Non-pigmented ciliary epithelial cell (primary cell): Measurements from ENCODE around the genes RPS21 and SLC17A9.

- RRBS: no CpG with 5 or more reads among the region's 11 CpGs
These were observed 20.2 kb downstream of the OSBPL2 start for GRCh38 chr20:62258457-62258970.

- RRBS: 95% methylated on average over 5 of the region's 30 CpGs
These were observed 29.5 kb downstream of the LAMA5 start for GRCh38 chr20:62337512-62338183.

GRCh38 chr20:62362258-62362760 lies 4.8 kb downstream of the LAMA5 start:
- RRBS: no CpG with 5 or more reads among the region's 26 CpGs

DNA sequence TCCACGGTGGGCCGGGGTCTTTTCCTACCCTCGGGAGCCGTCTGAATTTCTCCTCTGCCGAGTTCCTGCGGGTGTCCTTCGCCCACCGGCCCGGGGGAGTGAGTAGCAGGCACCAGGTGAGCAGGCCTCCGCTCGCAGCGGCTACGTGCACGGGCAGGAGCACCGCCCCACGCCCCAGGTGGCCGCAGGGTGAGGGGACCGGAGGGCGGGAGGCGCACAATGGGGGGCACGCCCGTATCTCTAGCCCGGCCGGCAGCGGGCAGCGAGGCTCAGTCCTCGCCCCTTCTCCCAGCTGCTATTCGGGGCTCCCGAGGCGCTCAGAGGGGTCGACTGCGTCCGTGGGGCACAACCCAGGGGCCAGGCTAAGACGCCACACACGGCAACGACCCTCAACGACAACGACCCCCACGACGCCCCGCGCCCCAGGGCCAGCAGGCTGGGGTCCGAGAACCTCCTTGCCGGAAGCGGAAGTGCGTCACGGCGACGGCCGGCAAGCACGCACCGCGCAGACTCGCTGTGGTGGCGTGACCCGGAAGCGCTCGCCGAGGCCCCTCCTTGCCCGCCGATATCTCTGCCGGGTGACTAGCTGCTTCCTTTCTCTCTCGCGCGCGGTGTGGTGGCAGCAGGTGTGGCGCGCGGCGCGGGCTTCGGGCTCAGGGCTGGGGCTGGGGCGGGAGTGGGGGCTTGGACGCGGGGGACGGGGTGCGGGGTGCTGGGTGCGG lies at the start of gene RPS21:
Gene RPS21 (plus strand): TSS at position 593 of the 722 bp plus-strand sequence.
- RRBS: 1% methylated on average over 29 of the region's 78 CpGs

DNA sequence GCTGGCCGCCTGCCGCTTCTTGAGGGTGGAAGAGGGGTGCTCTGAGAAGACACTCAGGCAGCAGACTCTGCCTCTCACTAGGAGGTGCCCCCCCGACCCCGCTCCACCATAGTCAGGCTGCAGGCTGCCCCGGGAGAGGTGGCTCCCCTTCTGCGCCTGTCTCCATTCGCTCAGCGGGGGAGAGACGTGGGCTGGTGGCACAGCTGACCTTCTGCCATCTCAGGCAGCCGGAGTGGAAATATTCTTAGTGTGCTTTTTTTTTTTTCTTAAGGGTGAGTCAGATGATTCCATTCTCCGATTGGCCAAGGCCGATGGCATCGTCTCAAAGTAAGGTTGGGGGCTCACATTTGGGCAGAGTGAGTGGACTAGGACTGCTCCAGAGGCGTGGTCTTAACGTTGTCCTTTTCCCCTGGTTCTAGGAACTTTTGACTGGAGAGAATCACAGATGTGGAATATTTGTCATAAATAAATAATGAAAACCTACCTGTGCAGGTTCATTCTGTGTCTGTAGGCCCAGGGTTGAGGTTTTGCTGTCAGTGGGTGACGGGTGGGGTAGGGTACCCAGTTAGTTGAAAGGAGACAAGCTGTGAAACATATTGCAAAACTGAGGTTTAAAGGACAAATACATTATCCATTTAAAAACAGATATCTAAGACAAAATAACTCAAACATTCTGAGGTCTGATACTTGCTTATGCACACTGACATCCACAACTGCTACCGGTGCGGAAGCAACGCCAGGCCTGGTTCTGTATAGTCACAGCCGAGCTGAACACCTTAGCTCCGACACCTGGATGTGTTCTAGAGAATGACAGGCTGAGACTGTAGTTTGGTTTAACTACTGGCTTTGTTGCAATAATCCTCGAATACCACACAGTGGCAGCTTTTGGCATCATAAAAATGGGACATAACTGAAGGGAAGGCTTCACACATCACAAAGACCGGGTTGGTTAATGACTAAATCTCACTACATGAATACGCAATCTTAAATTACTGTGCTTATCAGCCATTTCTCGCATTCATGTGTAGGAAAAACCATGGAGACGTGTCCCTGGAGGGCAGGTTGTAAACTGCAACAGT lies 1.5 kb downstream of the RPS21 start:
- RRBS: 39% methylated on average over 3 of the region's 26 CpGs

- RRBS: no CpG with 5 or more reads among the region's 9 CpGs
These were observed 3.2 kb downstream of the GATA5 start for GRCh38 chr20:62472558-62473105.

DNA sequence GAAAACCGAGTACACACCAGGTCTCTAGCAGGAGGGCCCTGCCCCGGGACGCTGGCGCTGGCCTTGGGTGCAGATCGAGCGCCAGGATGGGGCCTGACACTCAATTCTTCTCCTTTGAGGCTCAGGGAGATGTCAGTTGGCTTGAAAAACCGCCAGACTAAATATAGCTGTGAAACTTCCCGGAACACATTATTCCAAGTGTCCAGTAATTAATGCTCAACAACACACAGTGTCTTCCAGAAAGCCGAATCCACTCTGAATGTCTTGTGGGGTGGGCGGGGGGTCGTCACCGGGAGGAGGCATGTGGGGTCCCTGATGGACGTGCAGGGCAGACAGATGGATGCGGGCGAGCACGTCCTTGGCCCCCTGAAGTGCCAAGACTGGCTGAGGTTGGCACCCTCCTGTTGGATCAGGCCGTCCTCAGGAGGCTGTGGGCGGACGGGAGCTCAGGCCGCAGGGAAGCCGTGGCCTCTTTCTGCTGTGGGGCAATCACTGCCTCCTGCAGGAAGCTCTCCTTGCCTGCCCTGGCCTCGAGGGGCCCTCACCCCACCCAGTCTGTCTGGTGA lies 19.3 kb upstream of the GATA5 start:
- RRBS: 85% methylated on average over 4 of the region's 22 CpGs

- RRBS: no CpG with 5 or more reads among the region's 2 CpGs
These were observed 37.9 kb upstream of the GATA5 start for GRCh38 chr20:62513768-62513967.

DNA sequence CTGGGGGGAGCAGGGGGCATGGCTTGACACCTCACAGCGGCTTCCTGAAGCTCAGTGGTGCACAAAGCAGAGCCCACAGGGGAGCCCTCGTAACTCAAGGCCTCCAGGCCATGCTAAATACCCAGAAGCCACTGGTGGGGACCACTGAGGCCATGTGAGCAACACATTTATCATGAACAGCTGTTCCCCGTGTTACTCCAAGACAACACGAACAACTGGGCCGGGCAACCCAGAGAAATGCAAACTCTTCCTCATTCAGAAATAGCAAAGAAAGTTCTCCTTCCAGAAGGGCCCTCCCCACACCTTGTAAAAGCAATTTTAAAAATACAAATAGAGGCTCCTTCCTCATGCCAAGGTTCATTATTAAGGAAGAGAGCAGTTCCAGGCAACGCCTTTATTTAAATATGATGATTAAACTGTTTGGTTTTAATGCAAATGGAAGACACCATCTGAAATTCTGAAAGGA lies 36.3 kb upstream of the SLCO4A1 start:
- RRBS: no CpG with 5 or more reads among the region's 6 CpGs

DNA sequence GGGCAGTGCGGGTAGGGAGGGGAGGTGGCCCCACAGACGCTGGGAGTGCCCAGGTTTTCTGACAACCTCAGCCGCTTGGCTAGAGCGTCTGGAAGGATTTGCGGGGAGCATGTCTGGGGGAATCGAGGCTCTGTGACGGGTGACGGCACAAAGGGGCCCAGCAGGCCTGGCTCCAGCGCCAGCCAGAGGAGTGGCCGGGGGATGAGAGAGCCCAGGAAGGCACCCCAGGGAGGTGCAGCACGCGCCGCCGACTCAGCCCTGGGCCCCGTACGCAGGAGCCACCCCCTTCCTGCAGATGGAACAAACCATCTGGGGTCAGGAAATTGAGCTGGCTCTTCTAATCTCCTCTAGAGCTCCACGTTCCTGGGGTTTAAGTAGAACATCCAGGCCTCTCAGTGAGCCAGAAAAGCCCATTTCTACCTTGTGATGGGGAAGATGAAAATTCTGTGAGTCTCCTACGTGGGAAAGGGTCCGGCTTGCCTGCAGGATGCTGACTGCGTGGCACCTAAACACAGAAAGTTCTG lies 5.8 kb upstream of the SLCO4A1 start:
- RRBS: no CpG with 5 or more reads among the region's 20 CpGs

DNA sequence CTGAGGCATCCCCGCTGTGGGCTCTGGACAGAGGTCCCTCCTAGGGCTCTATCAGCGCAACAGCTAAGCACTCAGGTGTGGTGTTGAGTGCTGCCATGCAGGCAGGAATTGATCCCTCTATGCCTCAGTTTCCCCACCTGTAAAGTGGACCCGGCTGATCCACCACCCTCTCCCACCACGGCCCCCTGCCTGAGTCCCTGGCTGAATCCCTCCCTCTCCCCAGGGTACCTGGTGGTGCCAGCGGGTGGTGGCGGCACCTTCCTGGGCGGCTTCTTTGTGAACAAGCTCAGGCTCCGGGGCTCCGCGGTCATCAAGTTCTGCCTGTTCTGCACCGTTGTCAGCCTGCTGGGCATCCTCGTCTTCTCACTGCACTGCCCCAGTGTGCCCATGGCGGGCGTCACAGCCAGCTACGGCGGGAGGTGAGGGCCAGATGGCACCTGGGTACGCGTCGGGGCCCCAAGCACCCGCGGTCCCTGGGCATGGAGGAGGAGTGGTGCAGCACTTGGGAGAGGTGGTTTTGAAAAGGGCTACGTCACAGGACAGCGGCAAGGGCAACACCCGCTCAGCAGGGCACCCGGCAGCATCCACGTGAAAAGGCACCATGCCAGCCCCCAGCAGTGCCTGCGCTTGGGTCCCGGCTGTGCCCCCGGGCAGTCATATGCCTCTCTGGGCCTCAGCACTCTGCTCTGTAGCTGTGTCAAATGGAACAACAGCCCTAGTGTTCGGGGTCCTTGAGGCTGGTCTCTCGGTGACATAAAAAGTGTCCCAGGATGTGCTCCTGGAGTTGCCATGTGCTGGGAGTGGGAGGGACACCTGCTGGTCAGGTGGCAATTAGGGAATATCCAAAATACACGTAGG lies 24.1 kb downstream of the SLCO4A1 start:
- RRBS: 59% methylated on average over 4 of the region's 32 CpGs

DNA sequence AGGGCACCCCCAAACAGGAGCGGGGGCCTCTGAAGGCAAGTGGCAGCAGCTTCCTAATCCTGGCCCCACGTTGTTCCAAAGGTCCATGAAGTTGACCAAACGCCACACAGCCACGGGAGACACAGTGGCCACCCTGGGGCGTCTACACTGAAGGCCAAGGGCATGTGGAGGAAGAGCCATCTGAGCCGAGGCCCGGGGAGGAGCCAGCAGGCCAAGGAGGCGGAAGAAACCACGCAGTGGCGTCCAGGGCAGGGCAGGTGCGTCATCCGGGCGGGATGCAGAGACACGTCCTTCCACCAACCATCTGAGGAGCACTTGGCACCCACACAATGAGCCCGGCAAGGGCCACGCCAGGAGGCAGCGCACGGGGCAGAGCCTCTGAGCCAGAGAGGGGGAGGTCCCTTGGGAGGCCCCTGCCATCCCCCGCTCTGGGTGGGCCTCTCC lies 21.4 kb upstream of the NTSR1 start:
- RRBS: 92% methylated on average over 8 of the region's 19 CpGs

- RRBS: no CpG with 5 or more reads among the region's 15 CpGs
These were observed 23.8 kb upstream of the TCFL5 start for GRCh38 chr20:62885282-62885954.

GRCh38 chr20:62904891-62905437 lies 21.3 kb downstream of the DIDO1 start:
- RRBS: no CpG with 5 or more reads among the region's 12 CpGs

- RRBS: no CpG with 5 or more reads among the region's 10 CpGs
These were observed 1.2 kb downstream of the GID8 start for GRCh38 chr20:62939174-62939617.

GRCh38 chr20:62952296-62953172 lies at the start of gene SLC17A9:
Gene SLC17A9 (plus strand): TSS chr20:62952709.
- RRBS: 13% methylated on average over 6 of the region's 41 CpGs

GRCh38 chr20:62955443-62956299 lies 3.2 kb downstream of the SLC17A9 start:
- RRBS: no CpG with 5 or more reads among the region's 21 CpGs

DNA sequence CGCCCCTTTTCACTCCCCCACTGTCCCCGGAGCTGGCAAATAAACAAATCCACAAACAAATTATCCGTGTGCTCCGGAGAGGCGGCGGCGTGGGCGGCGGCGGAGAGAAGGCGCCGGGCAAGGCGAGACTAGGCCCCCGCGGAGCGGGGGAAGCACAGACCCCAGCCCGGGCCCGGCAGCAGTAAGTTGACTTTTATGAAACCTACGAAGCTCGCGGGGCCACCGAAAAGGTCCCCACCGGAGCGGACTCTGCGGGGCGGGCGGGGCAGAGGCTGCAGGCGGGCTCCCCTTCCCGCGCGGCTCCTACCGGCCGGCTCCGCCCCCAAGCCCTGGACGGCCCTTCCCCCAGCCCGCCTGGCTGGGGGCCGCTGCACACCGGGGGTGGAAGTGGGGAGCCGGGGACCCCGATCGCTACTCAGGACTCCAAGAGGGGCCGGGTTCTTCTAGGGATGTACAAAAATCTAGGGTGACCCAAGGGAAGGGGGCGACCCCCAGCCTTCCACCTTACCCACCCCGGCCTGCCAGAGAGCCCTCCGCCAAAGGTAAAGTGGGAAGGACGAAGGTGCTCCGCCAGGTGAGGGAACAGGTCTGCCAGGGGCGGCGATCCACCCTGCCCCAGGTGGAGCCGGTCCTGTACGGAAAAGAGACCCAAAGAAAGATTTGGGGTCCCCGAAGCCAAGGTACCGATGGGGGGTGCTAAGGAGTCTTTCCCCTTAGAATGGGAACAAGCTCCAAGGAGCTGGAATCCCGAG lies 40.5 kb downstream of the YTHDF1 start:
- RRBS: 3% methylated on average over 40 of the region's 54 CpGs

DNA sequence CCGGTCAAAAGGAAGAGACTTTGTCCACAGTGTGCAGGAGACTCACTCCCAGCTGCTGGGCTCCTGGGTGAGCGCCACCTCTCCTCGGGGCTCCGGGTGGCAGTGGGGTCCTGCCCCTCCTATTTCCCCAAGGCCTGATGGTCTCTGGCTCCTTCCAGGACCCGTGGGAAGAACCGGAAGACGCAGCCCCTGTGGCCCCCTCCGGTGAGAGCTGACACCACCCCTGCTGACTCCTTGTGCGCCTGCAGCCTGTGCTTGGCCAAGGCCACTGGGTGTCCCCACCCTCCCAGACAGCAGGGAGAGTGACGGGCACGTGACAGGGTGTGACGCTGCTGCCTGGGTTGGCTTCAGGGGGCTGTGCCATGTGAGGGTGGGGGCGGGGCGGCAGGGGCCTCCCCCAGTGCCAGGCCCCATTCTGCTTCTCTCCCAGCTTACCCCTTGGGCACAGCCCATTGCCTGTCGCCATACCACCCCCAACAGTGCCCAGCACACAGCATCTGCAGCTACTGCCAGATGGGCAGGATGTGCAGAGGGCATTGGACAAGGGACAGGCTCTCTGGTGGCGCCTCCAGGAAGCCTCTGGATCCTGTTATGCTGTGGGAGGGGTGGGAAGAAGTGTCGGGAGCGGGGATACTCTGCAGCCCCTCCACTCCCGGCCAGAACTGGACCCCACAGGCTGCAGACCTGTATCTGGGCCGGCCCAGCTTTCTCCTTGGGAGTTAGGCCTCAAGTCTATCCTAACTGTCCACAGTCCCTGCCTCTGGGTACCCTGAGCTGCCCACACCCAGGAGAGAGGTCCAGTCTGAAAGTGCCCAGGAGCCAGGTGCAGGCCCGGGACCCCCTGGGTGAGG lies 2.9 kb downstream of the BIRC7 start:
- RRBS: 29% methylated on average over 7 of the region's 21 CpGs

GRCh38 chr20:63276240-63276788 lies 3.7 kb downstream of the ARFGAP1 start:
- RRBS: no CpG with 5 or more reads among the region's 14 CpGs